ENCODE measurements around a stretch of chr14.

- PRO-cap: no peak
Observed at GRCh38 chr14:68509829-68510686, 282.8 kb downstream of the ZFP36L1 start.

DNA sequence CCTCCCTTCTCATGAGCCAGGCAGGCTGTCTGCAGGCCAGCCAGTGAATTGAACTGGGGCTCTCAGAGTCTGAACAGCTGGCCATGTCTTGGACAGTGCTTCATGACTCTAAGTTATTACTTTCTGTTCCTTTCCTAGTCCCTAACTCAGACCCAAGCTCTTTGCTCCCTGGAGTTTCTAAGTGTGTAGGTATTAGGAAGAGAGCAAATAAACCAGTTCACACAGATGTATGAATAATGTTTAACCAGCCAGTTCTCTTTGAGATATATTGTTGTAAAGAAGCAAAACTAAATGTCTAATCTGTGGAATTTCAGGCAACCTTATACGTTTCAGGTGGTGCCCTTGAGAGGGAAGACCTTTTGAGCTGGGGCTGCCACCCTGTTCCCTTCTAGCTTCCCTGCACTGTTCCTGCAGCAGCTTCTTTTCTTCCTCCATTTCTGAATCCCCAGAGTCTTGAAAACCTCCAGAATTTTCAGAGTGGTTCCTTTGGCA is 271.5 kb downstream of the ZFP36L1 start:
- PRO-cap: no peak

DNA sequence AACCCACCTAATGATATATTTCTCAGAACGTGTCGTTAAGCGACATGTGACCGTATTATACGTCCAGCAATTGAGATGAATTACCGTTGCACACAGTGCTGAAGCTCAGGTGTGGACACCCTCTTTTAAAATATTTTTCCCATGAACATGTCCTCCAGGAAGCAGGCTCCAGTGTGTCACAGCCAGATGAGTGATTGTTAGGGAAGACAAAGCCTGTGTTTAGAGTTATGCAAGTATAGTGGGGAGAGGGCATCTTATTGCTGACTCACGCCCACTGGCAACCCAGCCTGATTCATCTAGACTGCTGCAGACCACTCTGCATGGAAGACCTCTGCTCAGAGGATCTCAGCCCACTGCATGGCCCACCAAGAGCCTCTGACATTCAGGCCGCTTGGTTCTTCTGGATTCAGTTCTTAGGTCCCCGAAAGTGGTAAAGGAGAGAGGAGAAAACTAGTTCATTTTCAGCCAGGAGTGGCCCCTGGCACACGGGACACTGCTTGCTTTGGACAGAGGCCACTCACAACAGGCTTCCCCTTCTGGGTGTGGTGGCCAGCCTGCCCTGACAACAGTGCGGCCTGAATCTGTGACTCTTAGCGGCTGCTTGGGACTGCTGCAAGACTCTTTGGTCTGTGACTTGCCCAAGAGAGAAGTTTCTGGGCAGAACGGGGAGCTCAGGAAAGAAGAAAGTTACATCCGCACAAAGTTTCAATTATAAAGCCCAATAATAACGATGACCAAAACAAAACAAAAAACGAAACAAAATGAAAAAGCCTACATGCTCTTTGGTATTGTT is 266.3 kb downstream of the ZFP36L1 start:
- PRO-cap: no peak

DNA sequence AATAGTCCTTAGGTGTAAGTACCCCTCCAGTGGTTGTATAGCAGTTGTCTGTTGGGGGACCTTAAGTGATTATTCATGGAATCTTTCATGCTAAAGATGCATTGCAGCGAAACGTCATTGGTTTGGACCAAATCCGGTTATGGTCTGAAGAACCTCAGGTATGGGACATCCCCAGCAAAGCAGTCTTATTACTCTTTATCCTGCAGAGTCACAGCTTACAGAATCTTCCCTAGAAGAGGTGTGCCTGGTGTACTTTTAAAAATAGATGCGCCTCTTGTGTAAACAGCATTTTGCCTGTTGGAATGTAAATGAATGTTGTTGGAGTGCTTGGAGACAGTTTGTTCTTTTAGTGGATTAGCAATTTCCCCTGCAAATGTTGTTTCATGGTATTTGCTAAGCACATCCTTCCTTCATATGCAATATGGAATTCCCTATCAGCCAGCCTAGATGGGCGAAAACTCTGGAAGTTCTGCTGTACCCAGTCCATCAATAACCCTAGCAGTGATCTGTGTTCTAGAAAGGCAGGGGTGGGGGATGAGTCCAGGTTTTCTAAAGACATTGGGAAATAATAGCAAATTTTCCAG is 242.5 kb downstream of the ZFP36L1 start:
- PRO-cap: no peak

GRCh38 chr14:68550856-68551779 is 241.7 kb downstream of the ZFP36L1 start:
- PRO-cap: no peak

DNA sequence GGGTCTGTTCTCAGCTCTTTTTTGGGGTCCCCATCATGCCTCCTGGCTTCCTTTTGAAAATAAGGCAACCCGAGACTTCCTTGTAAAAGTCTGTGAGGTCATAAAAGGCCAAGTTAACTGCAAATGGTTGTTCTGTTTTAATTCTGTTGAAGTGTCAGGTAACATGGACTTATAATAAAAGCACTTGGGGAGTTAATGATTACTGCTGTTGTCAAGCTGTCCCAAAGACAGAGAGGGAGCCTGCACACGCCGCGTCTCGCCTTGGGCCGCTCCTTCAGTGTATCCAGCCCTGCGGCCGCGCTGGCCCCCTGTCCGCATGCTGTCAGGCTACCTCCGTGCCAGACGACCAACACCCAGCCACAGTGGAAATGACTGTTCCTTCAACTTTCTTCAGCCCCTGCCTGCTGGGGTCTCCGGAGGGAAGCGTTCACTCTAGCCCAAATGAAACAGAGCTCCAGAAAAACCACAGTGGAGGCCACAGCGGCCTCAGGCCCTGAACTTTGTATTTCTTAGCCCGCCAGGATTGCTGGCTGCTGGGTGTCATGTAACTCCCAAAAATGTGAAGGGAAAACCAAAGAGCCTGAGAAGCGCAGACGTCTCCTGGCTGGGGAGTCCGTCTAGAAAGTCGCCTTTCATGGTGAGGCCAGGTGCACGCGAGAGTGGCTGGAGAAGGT is 189.2 kb downstream of the ZFP36L1 start:
- PRO-cap: no peak

DNA sequence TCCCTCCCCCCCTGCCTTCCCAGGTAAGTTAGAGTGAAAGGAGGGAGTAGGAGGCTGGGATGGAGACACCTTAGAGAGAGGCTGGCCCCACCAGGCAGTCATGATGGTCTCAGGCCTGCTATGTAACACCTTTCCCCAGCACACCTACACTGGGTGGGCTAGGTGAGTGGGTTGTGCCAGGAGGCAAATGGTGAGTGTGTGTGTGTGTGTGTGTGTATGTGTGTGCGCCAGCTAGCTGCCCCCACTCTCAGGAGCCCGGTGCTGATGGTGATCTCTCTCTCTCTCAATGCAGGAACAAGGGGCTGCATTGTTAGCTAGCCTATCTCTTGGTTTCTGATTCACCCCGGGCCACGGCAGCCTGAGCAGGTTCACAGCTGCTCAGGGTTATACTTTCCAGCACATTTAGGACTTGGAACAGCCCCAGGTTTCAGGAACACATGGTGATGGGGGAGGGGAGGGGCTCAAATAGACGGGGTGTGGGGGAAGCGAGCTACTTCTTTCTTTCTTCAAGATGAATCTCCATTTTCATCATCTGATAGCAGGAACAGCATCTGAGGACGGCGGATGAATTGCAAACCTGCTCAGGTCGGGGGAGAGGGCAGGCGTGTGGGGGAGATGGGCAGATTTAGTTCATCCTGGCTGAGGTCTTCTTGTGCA is 137.8 kb downstream of the ZFP36L1 start:
- PRO-cap: no peak

DNA sequence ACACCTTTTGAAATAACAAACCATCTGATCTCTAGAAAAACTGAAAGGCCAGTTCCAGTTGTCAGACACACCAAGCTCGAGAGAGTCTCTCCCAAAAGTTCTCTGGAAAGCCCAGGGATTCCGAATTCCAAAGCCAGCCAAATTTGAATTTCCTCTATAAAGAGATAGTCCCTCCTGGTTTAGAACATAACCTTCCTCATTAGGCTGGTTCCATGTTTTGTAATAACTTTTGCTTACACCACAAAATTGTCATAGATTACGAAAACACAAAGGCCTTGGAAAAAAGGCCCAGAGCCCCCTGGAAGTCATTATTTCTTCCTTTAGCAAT is 110.6 kb downstream of the ZFP36L1 start:
- PRO-cap: no peak

DNA sequence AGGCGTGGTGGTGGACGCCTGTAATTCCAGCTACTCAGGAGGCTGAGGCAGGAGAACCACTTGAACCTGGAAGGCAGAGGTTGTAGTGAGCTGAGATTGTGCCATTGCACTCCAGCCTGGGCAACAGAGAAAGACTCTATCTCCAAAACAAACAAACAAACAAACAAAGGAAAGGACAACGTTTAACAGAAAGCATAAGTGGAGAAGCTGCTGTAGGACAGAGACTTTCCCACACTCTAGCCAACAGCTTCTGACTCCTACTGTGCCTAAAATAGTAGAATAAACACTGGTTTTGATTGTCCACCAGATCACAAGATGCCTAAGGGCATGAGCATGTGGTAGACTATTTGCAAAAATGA is 18.3 kb downstream of the ZFP36L1 start:
- PRO-cap: no peak

- PRO-cap: no peak
Observed at GRCh38 chr14:68813675-68814195, 20.9 kb upstream of the ZFP36L1 start.

DNA sequence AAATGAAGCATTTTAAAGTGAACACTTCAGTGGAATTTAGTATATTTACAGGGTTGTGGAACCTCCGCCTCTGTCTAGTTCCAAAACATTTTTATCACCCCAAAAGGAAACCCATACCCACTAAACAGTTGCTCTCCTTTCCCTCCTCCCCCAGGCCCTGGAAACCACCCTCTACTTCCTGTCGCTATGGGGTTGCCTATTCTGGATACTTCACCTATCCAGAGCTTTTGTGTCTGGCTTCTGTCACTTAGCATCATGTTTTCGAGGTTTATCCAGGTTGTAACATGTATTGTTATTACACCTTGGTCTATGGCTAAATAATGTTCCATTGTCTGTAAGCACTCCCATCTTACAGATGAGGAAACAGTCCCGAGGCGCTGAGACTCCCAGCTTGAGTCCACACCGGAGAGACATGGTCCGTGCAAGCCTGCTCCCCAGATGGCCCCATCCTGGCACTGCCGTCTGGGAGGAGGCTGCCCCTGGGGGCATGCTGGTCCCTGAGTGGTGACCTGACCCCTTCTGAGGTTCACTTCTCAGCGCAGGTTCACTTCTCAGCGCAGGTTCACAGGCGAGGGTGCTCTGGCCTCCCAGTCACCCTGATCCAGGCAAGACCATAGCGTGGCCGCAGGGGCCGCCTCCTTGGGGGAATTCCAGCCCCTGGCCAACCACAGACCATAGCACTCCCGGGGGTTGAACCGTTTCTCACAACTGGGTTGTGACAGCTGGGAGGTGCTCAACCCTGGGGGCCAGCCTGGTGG is 27.9 kb upstream of the ZFP36L1 start:
- PRO-cap: no peak

DNA sequence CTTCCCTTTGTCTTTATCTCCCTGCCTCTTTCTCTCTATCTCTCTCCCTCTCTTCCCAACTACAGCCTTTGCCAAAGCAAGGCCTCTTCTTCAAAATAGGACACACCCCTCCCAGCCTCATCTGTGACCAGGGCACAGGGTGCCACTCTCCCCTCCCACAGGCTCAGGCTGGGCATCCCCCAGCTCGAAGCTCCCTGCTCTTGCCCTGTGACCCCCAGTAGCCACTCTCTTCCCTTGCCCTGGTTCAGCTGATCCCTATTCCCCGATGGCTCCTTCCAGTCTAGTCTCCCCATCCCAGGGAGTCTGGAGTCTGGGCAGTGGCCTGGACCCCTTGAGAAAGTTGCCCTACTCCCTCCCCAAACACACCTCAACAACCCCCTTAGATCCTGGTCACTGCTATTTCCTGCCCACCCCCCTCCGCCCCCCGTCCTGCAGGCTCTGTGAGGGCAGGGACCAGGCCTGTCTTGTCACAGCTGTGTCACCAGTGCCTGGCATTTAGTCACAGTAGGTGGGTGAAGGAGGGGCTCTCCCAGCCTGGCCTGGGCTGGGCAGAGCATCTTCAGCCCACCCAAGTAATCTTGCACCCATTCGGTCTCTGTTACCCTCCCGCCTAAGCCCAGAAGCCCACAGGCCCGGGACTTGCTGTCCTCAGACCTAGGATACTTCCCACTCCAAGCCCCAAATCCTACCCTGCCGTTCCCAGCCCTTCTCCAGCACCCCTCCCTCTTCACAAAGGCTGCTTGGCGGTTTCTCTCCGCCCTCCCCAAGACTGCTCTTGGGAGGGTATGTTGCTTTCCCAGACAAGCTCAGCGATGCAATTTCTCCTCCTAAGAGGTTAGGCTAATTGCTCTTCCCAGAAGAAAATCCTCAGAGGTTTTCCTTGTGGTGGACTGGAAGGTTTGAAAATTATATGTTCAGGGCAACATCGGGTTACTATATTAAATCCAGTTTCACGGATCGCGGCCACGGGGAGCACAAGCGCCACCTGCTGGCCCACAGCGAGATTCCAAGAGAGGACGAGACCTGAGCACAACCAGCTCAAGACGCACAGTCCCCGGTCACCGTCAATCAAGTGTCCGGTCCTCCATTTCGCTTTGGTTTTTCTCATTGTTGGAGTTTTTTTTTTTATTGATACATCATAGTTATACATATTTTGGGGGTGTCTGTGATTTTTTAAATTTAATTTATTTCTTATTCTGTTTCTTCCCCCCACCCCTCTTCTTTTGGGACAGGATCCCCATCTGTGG is 50.7 kb upstream of the ZFP36L1 start:
- PRO-cap: no peak

- PRO-cap: no peak
Observed at GRCh38 chr14:68853716-68854238, 60.9 kb upstream of the ZFP36L1 start.

GRCh38 chr14:68876933-68877526 is 84.2 kb upstream of the ZFP36L1 start:
- PRO-cap: no peak

- PRO-cap: no peak
Observed at GRCh38 chr14:68929926-68930328, 49.2 kb downstream of the ACTN1 start.

DNA sequence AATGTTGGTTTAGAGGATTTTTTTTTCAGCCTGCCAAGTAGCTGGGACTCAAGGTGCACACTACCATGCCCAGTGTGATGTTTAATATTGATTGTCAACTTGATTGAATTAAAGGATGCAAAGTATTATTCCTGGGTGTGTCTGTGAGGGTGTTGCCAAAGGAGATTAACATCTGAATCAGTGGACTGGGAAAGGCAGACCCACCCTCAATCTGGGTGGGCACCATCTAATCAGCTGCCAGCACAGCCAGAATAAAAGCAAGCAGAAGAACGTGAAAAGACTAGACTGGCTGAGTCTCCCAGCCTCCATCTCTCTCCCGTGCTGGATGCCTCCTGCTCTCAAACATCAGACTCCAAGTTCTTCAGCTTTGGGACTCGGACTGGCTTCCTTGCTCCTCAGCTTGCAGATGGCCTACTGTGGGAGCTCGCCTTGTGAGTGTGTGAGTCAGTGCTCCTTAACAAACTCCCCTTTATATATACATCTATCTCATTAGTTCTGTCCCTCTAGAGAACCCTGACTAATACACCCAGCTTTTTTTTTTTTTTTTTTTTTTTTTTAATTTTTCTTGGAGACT is 47.0 kb downstream of the ACTN1 start:
- PRO-cap: no peak

DNA sequence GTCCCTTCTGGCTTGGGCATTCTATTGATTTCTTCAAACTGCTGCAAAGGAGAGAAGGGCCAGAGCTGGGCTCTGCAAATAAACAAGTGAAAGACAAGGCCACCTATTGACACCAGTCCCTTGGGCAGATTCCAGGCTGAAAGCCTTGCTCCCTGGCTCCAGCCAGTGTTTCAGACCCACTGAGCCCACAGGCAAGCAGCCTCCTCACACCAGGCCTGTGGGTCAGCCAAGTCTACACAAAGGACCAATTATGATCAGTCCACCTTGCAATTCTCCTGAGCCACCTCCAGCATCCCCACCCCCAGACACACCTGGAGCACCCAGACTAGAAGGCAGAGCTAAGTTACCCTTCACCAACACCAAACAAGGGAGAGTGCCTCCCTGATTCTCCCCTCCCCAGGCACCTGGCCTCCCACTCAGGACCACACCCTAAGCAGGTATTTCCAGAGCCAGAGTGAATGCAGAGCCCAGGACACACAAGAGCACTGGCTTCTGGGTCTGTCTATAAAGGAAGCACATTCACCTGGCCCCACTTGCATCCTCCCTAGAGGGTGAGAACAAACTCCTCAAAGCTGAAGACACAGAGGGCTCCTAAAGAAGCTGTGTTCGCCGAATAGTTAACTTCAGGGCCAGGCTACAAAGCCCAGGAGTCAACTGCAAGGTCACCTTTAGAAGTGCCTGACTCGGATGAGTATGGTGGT is 13.7 kb downstream of the ACTN1 start:
- PRO-cap: no peak

DNA sequence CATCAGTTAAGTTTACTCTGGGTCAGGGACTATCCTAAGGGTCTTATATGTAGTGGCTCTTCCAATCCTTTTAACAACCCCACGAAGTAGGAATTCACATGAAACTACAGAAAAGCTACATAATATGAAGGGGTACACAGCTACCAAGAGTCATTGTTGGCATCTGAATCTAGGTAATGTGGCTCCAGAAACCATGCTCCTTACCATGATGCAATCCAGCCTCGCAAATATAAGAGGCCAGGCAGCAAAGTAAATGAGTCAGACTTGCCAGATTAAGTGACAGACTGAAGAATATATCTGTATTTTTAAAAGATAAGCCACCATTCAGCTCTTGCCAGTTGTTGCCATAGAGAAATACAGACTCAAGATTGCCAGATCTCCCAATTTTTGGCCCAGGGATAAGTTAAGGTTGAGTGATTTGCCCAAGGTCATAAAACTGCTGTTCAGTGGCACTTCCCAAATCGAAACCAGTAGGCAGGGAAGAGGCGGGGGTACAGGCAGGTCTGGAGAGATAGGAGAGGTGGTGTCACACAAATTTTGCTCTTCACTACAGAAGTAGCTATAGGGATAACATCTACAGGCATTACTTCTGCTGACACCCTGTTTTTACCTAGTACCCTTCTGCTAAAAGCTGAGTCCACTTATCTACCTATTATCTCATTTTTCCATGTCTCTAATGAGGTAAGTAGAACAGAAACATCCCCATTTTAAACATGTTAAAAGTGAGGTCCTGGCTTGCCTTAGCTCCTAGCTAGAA is 19.7 kb downstream of the DCAF5 start:
- PRO-cap: bidirectional peak, plus-strand start at position 261 of the sequence, minus-strand start at position 178 of the sequence; bidirectional peak, plus-strand start at position 470 of the sequence, minus-strand start at position 469 of the sequence

- PRO-cap: no peak
Observed at GRCh38 chr14:69153834-69153942, 769 bp upstream of the DCAF5 start.

DNA sequence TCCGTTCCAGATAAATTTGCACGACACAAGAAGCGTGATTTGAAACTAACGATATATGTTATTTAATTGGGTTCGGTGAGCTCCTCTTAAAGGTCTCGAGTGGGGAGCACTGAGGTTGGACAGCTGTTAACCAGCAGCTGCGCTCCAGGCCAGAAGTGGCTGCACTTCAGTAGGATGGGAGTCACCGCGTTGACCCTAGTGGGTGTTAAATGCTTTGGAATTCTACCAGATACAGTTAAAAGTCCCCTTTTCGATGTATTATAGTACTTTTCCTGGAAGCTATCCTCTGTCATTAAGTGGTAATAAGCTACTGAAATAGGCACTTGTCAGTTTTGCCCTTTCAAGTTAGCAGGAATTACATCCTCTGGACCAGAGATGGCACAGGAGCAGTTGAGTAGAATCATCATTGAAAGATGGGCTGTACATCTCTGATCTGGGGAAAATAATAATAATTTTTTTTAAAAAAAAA is 1.1 kb upstream of the DCAF5 start:
- PRO-cap: no peak

Measured in A673 (cell line).